ENCODE results near the gene AFTPH.

DNA sequence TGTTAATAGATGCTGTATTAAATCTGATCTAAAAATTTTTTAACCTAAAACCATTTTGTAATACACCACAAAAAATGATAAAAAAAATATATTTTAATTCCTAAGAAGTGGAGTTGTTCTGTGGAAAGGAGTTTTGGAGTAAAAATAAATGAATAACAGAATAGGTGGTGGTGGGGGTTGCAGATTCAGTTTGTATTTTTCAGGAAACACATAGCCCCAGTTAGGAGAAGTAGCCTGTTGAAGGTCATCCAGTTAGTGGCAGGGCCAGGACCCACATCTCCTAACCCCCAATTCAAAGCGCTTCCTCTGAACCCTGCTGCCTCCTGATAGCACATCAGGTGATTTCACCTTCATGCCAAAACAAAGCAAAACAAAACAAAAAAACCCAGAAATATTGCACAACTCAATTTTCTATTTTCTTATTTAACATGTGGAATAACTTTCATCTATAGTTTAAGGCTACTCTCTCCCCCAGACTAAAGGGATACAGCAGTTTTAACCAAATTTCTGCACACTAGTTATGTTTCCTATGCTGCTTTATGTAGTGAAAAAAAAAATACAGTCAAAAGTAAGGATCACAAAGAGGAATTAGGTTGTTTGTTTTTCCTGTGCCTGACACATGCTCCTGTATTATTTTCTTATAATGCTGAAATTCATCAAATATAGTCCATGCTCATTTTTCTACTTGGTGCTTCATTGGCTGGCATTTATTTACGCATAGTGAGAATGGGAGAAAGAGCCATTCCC, 112.3 kb upstream of the UGP2 start:
- PRO-cap, result no peak

GRCh38 chr2:63827695-63828083, 14.0 kb upstream of the UGP2 start:
- PRO-cap, result no peak

GRCh38 chr2:63944309-63944769, 74.9 kb downstream of the VPS54 start:
- PRO-cap, result no peak

DNA sequence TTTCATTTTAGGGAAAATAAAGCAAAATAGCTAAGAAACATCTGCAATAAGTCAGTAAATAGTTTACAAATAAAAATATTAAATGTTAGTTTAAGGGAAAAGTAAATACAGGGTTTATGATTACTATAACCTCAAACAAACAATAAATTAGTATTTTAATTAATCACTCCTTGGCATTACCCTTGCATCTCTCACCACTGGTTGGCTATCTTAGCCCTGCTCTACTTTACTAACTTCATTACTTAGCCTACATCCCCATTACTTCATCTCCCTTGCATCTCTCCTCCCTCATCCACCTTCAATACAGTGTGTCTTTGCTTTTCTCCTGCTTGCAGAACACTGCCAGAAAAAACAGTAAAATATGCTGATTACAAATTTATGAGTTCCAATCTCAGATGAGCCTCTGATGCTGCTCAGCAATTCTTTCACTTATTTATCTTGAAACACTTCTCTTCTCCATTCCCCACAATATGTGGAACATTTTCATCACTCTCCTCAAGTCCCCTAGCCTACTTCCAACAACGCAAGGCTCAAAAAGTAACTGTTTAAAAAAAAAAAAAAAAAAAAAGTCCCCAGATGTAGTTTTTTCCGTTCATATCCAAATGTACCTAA, 7.2 kb downstream of the VPS54 start:
- PRO-cap, result no peak

DNA sequence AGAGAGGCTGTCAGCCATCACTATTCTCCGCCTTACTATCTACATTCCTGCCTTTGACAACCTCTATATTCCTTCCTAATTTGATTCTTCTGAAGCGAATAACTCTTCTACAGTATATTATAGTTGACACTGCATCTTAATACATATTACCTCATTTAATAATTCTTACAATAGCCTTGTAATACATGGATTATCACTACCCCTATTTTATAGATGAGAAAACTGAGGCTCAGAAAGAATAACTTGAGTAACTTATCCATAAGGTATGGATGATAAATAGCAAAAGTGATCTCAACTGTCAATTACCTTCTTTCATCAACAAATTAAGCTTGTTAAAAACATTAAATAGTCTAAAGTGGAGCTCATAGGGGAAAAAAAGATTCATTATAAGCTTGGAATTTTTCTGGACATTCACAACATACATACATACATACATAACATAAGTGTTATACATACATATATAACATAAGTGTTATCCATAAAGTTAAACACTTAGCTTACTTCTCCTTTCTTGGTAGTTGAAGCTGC, 4.6 kb downstream of the VPS54 start:
- PRO-cap, result no peak

- PRO-cap, result no peak
These were observed 8.1 kb downstream of the PELI1 start for GRCh38 chr2:64136062-64136527.

DNA sequence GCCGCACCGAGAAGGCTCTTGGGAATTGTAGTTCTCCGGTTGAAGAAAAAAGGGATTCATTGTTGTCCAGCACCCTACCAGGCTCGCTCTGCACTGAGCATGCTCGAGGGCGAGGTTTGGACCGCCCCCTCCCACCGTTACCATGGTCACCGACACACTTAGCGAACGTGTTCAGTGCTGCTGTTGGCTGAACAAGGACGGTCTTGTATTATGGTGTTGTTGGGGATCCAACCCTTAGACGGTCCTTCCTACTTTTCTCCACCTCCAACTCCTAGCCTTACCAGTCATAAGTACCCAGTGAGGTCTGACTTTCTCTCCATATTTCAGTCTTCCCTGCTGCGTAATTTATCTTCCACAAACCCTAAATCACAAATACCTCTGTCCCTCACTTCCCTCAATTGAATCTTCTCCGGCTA, 298 bp upstream of the PELI1 start:
- PRO-cap, result bidirectional peak, plus-strand start at position 174 of the sequence, minus-strand start outside the sequence

GRCh38 chr2:64403686-64404790, 49.9 kb upstream of the LGALSL start:
- PRO-cap, result unidirectional peak, plus-strand start at chr2:64404097; bidirectional peak, plus-strand start at chr2:64404460, minus-strand start at chr2:64404206; bidirectional peak, plus-strand start at chr2:64404626, minus-strand start at chr2:64404510

GRCh38 chr2:64486063-64486432, 32.1 kb downstream of the LGALSL start:
- PRO-cap, result no peak

- PRO-cap, result no peak
These were observed 610 bp upstream of the AFTPH start for GRCh38 chr2:64523447-64523988.

- PRO-cap, result bidirectional peak, plus-strand start at chr2:64524348, minus-strand start at chr2:64524116; bidirectional peak, plus-strand start at chr2:64524558, minus-strand start at chr2:64524534
These were observed at the start of gene AFTPH for GRCh38 chr2:64524223-64524647. AFTPH (plus strand) TSS chr2:64524328.

- PRO-cap, result bidirectional peak, plus-strand start at chr2:64524721, minus-strand start at chr2:64524789; bidirectional peak, plus-strand start at chr2:64525048, minus-strand start at chr2:64525016; unidirectional peak, minus-strand start at chr2:64525096; unidirectional peak, minus-strand start at chr2:64525422
These were observed 887 bp downstream of the AFTPH start for GRCh38 chr2:64524648-64525782.

GRCh38 chr2:64541046-64541455, 16.9 kb downstream of the AFTPH start:
- PRO-cap, result no peak

DNA sequence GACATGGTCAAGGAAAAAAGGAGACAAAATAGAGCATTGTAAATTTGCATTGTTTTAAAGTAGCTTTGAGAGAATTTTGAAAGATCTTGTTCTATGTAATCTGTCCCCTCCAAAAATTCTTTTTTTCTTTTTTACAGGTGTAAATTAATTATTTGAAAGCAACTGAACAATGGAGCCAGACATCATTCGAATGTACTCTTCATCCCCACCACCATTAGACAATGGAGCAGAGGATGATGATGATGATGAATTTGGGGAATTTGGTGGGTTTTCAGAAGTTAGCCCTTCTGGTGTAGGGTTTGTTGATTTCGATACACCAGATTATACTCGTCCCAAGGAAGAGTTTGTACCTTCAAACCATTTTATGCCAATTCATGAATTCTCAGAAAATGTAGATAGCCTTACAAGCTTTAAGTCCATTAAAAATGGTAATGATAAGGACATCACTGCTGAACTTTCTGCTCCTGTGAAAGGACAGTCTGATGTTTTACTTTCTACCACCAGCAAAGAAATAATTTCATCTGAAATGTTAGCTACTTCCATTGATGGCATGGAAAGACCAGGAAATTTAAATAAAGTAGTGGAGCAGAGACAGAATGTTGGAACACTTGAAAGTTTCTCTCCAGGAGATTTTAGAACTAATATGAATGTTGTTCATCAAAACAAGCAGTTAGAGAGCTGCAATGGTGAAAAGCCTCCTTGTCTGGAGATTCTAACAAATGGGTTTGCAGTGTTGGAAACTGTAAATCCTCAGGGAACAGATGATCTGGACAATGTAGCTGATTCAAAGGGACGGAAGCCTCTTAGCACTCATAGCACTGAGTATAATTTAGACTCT, 27.4 kb downstream of the AFTPH start:
- PRO-cap, result no peak

GRCh38 chr2:64631290-64631820, 22.4 kb downstream of the SERTAD2 start:
- PRO-cap, result no peak

GRCh38 chr2:64649514-64650175, 4.1 kb downstream of the SERTAD2 start:
- PRO-cap, result bidirectional peak, plus-strand start at chr2:64649749, minus-strand start at chr2:64649756

GRCh38 chr2:64731081-64731256, 77.3 kb upstream of the SERTAD2 start:
- PRO-cap, result no peak

DNA sequence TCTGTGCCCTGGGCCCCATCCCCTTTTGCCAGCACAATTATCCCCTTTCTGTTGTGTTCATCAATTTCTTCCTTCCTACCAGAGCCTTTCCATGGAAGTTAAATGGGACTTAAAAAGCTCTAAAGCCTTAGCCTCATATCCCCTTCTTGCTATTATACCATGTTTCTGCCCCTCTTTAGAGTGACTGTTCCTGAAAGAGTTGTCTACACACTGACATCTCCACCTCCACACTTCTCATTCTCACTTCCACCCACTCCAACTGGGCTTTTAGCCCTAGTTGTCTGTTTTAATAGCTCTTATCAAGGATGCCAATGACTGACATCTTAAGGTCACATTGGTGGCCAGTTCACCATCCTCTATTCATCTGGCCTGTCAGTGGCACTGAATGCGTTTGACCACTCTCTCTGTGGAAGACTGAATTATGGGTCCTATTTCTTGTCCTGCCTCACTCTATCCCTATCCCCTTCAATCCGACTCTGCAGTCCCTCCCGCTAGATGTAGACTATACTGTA, 127.2 kb upstream of the SLC1A4 start:
- PRO-cap, result no peak

GRCh38 chr2:64915556-64915912, 73.7 kb upstream of the SLC1A4 start:
- PRO-cap, result unidirectional peak, minus-strand start at chr2:64915652

DNA sequence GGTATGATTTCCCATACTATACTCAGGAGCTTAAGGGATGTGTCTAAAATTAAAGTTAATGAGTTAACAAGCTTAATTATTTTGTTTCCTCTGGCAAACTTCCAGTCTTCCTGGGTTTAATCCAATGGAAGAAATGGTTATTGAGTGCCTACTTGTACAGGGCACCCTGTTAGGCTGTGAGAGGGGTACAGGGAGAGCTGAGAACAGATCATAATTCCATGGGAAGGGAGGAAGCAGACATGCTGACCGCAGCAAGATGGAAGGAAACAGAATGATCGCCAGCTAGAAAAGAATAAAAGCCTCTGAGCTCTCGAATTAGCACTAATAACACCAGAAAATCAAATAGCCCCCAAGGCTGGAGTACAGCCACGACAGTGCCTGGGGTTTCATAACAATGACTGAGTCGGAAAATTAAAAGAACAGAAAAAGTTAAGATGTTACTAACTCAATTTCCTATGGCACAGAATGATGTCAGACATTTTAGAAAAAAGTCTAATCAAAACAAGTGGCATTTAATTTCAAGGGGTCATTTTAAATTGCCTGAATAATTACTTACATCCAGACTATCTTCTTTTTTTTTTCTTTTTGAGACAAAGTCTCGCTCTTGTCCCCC, 20.6 kb upstream of the CEP68 start:
- PRO-cap, result no peak

All from rectum (tissue), 1 donor.